ENCODE measurements around the genes H4C14, ANP32E and PRPF3.

GRCh38 chr1:149832077-149833024 is at the start of gene H4C14:
H4C14 (plus strand) TSS chr1:149832657.
- PRO-cap, result bidirectional peak, plus-strand start at chr1:149832657, minus-strand start at chr1:149832422
CAGE:
- cytosol, long polyA plus RNA, result no peak
- long polyA plus RNA, result no peak
- nucleus, long polyA plus RNA, result no peak

DNA sequence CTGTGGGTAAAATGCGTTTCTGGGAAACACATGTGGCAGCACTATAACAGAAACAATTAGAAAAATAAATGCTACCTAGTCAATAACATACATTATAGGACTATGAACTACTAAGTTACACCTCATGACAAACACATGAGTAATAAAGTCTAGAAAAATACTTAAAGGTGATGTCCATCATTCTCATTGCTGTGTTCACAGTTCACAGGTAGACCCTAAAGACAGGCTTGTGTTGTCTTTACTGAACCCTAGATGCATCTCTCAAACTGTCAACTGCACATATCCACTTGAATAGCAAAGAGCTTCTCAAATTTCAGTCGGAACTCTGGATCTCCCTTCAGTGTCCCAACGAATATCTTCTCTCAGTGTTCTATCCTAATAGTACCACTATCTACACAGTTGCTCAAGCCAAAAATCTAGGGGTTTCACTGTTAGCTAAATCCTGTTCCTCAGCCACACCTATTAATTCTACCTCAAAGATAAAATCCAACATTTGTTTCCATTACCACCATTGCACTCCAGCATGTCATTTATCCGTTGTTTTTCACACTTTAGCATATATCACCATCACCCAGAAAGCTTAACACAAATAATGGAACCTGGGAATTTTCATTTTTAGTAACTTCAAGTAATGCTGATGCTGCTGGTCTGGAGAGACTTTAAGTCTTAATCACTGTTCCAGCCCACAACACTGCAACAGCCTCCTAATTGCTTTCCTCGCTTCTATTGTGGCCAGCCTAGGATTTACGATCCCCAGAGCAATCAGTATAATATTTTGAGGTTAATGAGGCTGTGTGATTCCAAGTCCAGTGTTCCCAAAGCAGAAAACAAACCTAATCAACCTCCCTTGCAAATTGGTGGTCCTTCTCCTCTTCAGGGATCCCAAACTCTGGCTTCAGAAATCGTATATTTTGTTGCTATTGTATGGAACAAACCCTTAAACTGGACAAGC is 1.9 kb upstream of the H2AC19 start:
- PRO-cap, result no peak
CAGE:
- cytosol, long polyA plus RNA, result no peak
- long polyA plus RNA, result no peak
- nucleus, long polyA plus RNA, result no peak

DNA sequence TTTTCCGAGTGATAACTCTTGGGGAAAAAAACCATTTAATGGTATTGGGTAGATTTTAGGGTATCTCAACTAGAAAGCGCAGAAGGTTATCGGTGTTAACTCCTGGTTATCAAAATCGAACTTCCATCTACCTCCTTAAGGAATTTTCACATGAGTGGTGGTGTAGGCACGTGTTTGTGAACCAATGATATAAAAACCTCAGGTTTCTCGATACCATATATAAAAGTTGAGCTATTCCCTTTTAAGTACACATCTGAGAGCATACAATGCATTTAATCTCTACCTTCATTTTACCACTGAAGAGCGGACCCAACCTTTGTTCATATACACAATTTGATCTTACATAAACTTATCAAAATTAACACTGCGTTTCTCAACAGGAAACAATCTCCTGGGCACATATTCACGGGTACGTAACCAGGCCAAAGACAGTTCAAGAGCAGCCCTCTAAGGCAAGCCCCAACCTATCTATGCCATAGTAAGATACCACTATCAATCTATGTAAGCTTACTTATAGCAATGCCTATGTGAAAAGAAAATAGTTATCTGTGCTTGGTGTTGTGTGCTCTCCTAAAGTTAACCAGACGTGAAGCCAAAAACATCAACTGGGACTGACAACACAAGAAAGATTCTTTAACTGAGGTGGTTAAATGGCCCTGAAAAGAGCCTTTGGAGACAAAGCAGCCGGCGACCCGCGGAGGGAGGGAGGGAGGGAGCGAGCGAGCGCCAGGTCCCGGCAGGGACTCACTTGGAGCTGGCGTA is 1.0 kb upstream of the H2AC19 start:
- PRO-cap, result no peak
CAGE:
- cytosol, long polyA plus RNA, result no peak
- long polyA plus RNA, result no peak
- nucleus, long polyA plus RNA, result no peak

DNA sequence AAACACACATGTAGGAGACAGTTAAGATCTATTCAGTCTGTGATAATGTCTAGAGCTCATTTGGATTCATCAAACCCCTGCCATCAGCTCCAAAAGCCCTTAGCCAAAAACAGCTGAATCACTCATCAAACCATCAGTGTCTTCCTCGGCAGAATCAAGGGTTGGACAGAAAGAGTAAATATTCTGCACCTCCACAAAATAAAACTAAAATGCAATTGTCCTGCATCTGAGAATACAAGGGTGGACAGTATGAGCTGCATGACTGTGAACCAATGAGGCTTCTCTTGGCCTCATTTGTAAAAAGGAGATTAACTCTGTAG is 2.0 kb downstream of the H2BC21 start:
- PRO-cap, result no peak
CAGE:
- cytosol, long polyA plus RNA, result no peak
- long polyA plus RNA, result no peak
- nucleus, long polyA plus RNA, result no peak

DNA sequence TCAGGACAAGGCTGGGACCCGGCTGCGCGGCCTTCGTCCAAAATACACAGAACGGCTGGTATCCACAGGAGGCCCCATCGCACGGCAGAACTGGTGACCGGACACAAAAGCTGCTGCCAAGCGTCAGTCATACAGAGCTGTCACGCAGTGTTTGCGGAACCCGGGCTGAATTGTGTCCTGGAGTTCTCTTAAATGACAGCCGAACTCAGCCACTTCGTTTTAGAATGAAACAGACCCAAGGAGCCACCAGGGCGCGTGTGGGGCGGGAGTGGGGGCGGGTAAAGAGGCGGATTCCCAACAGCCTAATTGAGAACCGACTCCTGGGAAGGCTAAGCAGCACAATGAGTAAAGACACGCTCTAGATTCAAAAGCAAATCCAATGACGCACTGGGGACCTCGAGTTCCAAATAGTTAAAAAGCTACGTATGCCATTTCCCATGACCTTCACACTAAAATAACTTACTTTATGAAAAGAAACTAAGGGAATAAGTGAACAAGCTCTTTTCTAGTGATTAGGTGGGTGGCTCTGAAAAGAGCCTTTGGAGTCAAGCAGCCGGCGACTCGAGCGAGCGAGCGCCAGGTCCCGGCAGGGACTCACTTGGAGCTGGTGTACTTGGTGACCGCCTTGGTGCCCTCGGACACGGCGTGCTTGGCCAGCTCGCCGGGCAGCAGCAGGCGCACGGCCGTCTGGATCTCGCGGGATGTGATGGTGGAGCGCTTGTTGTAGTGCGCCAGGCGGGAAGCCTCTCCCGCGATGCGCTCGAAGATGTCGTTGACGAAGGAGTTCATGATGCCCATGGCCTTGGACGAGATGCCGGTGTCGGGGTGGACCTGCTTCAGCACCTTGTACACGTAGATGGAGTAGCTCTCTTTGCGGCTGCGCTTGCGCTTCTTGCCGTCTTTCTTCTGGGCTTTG is 558 bp downstream of the H2BC21 start:
- PRO-cap, result unidirectional peak, minus-strand start at position 517 of the sequence
CAGE:
- cytosol, long polyA plus RNA, result no peak
- long polyA plus RNA, result no peak
- nucleus, long polyA plus RNA, result no peak

GRCh38 chr1:149913605-149914147 is 4.0 kb downstream of the SV2A start:
- PRO-cap, result no peak
CAGE:
- cytosol, long polyA plus RNA, result no peak
- long polyA plus RNA, result no peak
- nucleus, long polyA plus RNA, result no peak

DNA sequence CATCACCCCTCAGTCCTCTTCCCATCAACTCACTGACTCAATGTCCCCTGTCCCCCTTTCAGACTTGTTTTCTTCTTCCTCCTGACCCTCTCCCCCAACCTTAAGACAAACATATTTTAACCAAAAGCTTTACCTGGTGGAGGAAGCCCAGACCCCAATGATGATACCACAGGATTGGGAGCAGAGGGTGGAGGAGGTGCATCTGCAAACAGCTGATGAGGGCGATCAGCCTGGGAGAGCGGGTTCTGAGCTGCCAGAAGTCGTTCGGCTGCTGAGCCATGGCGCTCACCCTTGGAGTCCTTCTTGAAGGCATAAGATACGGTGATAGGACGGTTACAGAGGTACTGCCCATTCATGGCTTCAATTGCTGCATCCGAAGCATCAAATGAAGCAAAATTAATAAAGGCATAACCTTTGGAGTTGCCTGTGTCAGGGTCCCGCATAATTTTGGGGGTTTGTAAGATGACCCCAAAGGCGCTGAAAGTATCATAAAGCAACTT is 1.3 kb downstream of the SF3B4 start:
- PRO-cap, result no peak
CAGE:
- cytosol, long polyA plus RNA, result no peak
- long polyA plus RNA, result no peak
- nucleus, long polyA plus RNA, result no peak

DNA sequence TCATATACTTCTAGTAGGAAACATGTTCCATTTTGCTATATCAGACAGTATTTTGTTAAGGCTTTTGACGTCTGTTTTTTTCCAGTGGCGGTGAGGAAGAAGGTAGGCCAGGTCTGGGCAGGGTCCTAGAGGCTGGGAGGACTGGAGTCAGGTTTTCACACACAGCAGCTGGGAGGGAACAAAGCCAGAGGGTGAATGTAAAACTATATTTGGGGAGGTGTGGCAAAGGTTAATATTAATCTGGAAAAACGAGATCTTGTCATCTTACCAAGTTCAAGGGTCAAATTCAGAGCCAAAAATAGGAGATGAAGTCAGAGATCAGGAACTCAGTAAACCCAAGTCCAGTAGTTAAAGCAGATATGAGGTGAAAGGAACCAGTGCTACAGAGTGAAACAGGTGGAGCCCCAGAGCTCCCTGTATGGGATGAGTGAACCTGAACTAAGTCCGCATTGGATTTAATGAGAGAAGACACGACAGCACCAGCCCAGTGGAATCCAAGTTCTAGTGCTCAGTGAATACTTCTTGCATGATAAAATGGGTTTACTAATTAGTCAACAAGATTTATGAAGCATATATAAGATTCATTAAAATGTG is 10.8 kb upstream of the OTUD7B start:
- PRO-cap, result unidirectional peak, plus-strand start at position 377 of the sequence
CAGE:
- cytosol, long polyA plus RNA, result no peak
- long polyA plus RNA, result no peak
- nucleus, long polyA plus RNA, result no peak

DNA sequence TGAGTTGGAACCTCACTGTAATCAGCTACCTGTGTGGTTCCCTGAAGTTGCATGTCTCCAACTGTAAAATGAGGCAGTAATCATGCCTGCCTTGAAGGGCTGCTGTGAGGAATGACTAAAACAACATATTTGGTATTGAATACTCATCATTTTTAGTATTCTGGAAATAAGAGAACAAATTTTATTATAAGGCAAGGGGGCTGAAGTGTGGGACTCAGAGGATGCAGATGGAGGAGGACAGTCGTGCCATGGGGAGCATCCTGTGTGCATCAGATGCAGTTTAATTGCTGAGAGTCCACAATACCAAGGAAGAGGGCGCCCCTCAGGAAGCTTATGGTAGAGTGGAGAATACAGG is 8.2 kb downstream of the PLEKHO1 start:
- PRO-cap, result no peak
CAGE:
- cytosol, long polyA plus RNA, result no peak
- long polyA plus RNA, result no peak
- nucleus, long polyA plus RNA, result no peak

- PRO-cap, result bidirectional peak, plus-strand start at chr1:150236366, minus-strand start at chr1:150236112
CAGE:
- cytosol, long polyA plus RNA, result start-site peak on the minus strand at chr1:150235983-150236158, 871 and 334 reads in 2 replicates
- long polyA plus RNA, result start-site peak on the minus strand at chr1:150235736-150236160, 2,414 and 1,118 reads in 2 replicates
- nucleus, long polyA plus RNA, result start-site peak on the minus strand at chr1:150235982-150236160, 916 and 199 reads in 2 replicates
Observed at GRCh38 chr1:150235584-150236866, at the start of gene ANP32E. ANP32E (minus strand) TSS chr1:150236112.

DNA sequence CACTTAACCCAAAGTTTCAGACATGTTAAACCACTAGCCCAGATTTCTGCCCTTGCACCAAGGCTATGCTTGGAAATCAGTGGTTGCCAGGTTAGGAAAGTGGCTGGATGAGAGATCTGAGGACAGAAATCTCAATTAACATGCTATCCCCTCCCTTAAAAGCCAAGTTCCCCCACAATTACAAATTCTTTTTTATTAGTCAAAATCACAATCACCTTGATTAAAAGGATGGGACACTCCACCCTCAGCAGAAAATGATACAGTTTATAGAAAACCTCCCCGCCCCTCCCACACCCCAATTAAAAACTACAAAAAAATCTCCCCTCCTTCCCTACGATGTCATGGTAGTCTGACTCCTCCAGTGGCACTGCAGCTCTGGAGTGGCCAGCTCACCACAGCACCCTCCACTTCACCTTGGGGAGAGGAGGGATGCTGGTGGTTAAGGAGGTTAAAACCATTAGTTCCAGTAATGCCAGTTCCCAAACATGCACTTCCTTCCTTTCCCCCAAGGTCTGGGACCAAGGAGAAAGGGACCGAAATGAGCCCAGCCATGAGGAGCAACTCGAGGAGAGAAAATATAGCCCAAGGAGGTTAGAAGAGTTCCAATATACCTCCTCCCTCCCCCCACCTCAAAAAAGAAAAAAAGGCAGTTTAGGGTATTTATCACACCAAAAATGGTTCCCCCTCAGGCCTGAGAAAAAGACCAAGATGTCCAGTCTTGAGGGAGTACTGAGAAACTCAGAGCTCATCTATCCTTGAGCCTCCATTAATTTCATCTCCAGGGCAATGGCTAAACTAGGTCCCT is 3.4 kb downstream of the APH1A start:
- PRO-cap, result no peak
CAGE:
- cytosol, long polyA plus RNA, result no peak
- long polyA plus RNA, result start-site peak on the minus strand centred at position 318 of the sequence, 81 bp wide, 468 and 226 reads in 2 replicates
- nucleus, long polyA plus RNA, result no peak

DNA sequence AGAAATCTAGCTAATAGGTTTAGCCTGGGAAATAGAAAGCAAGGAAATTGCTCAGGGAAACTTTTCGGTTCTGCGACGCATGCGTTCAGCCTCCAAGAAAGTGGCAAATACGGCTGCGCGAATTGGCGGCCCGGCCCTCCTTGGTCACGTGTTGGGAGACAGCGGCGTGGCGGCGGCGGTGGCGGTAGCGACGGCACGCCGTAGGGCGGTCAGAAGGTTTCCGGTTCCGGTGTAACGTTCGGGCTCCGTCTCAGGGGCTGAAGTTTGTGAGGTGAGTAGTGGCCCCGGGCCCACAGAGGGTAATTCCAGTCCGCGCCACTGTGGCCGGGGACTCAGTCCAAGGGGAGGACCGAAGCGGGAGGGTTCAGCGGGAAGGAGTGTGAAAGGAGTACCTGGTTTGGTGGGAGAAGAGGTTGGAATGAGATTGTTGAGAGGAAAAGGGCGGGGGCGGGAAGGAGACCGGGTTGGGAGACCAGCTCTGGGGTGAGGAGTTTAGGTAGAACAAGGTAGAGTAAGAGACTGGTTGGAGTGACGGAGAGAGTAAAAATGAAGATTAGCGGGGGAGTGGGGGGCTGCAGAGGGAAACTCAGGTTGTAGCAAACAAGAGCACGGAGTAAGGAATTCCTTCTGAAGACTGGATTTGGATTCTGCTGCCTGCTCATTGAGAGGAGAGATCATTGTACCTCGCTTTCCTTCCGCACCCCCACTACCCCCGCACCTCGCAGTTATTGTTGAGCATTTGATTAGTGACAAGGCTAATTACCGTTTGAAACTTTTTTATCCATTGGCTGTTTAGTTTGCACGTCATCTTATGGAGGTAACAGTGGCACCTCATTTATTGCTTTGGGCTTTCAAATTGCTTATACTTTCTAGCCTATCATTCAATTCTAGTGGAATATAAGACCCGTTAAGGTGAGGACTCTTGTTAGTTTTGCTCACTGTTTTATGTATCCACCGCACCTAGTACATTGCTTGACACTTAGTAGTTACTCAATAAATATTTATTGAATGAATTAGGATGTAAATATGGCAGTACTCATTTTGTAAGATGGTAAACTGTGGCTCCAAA is at the start of gene PRPF3:
Gene PRPF3 (plus strand): TSS at position 212 of the 1,069 bp plus-strand sequence.
- PRO-cap, result bidirectional peak, plus-strand start at position 331 of the sequence, minus-strand start at position 102 of the sequence
CAGE:
- cytosol, long polyA plus RNA, result start-site peak on the plus strand centred at position 232 of the sequence, 49 bp wide, 834 and 855 reads in 2 replicates
- long polyA plus RNA, result start-site peak on the plus strand centred at position 241 of the sequence, 67 bp wide, 1,178 and 500 reads in 2 replicates
- nucleus, long polyA plus RNA, result start-site peak on the plus strand centred at position 239 of the sequence, 62 bp wide, 2,314 and 919 reads in 2 replicates

GRCh38 chr1:150476926-150477621 is 10.1 kb upstream of the TARS2 start:
- PRO-cap, result no peak
CAGE:
- cytosol, long polyA plus RNA, result no peak
- long polyA plus RNA, result no peak
- nucleus, long polyA plus RNA, result no peak

DNA sequence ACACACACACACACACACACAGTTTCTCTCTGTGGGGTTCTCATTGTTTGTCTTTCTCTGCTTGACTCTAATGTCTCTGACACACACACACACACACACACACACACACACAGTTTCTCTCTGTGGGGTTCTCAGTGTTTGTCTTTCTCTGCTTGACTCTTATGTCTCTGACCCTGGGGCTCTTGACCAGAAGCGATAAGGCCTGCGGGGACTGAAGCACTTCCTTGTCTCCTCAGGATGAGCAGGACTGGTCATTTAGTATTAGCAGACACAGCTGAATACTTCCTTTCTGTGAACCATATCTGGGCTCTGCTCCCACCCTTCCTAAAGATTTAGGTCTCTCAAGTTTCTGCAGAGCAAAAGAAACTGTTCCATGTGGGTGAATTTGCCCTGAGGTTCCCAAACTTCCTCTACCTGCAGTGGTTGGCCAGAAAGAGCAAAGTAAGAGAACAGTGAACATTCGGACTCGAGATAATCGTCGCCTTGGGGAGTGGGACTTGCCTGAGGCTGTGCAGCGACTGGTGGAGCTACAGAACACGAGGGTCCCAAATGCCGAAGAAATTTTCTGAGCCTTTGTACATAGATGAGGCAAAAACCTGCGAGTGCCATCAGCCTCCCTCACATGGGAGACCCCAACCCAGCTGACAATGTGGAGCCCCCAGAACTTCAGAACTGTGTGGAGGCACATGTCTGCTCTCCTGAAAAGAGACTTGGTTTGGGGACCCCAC is 1.2 kb upstream of the ECM1 start:
- PRO-cap, result no peak
CAGE:
- cytosol, long polyA plus RNA, result no peak
- long polyA plus RNA, result no peak
- nucleus, long polyA plus RNA, result no peak

- PRO-cap, result no peak
CAGE:
- cytosol, long polyA plus RNA, result no peak
- long polyA plus RNA, result no peak
- nucleus, long polyA plus RNA, result no peak
Observed at GRCh38 chr1:150545180-150546225, 3.7 kb upstream of the ADAMTSL4 start.

DNA sequence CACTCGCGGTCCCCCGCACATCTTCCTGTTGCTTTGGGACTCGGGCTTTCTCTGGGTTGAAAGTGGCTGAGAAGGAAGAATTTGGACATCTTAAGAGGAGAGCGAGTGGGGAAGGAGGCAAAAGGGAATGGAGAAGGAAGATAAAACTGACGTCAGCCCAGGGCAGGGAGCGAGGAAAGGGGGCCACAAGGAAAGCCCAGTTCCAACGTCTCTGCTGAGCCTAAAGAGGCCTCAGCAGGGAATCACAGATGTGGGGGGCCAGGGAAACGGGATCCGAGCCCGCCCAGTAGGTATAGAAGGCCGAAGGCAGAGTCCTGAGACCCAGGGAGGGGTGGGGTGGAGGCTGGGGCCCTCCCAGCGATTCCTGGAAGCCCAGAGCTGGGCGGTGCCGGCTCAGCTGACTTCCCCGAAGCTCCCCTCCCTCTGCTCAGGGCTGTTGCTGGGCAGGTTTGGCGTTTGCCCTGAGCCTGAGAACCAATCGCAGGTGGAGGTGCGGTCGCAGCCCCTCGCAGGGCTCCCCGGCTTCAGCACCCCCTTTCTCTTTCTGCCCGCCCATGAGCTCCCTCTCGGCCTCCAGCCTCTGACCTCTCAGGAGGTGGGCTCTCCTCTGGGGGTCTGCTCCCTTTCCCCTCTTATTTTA is 12.7 kb downstream of the ADAMTSL4 start:
- PRO-cap, result no peak
CAGE:
- cytosol, long polyA plus RNA, result no peak
- long polyA plus RNA, result no peak
- nucleus, long polyA plus RNA, result no peak

DNA sequence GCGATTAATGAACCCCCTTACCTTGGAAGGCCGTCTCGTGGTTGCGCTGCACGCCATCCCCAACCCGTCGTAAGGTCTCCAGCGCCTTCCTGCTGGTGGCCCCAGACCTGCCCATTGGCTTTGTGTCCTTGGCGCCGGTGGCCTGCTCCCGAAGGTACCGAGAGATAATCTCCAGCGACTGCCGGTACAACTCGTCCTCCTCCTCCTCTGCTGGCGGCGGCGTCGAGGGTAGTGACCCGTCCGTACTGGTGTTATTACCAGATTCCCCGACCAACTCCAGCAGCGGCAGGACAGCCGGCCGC is 637 bp downstream of the MCL1 start:
- PRO-cap, result no peak
CAGE:
- cytosol, long polyA plus RNA, result no peak
- long polyA plus RNA, result start-site peak on the minus strand centred at position 44 of the sequence, 46 bp wide, 21 and 21 reads in 2 replicates
- nucleus, long polyA plus RNA, result no peak

DNA sequence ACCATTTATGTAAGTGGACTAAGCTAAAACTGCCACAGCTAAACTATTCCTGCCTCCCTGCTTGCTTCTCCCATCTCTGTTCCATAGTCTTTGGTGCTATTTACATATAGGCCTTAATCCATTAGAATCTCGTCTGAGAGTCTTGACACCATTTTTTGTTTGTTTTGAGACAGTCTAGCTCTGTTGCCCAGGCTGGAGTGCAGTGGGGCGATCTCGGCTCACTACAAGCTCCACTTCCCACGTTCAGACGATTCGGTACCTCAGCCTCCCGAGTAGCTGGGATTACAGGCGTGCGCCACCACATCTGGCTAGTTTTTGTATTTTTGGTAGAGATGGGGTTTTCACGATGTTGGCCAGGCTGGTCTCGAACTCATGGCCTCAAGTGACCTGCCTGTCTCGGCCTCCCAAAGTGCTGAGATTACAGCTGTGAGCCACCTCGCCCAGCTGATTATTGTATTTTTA is 832 bp upstream of the MCL1 start:
- PRO-cap, result no peak
CAGE:
- cytosol, long polyA plus RNA, result no peak
- long polyA plus RNA, result no peak
- nucleus, long polyA plus RNA, result no peak

GRCh38 chr1:150627636-150628546 is 1.5 kb downstream of the ENSA start:
- PRO-cap, result no peak
CAGE:
- cytosol, long polyA plus RNA, result no peak
- long polyA plus RNA, result no peak
- nucleus, long polyA plus RNA, result no peak

- PRO-cap, result no peak
CAGE:
- cytosol, long polyA plus RNA, result no peak
- long polyA plus RNA, result no peak
- nucleus, long polyA plus RNA, result no peak
Observed at GRCh38 chr1:150694596-150695057, 2.3 kb downstream of the GOLPH3L start.